OCI-LY7 (cell line): ENCODE results near the gene STRIP1.

DNA sequence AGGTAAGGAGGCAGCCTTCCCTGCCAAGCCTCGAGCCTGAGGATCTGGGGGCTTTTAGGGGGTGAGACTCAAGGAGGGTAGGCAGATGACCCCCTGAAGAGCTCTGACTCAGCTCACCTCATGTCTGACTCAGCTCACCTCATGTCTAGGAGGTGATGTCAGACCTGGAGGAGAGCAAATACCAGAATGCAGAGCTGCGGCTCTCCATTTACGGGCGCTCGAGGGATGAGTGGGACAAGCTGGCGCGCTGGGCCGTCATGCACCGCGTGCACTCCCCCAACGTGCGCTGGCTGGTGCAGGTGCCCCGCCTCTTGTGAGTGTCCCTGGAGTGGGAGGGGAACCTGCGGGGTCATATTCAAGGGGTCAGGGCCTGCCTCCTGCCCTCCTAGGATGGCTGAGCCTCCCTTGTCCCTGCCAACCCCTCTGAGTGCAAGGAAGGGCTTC, 8.9 kb downstream of the AMPD2 start:
- PRO-cap: no peak
- RAMPAGE, long total RNA: no peak

GRCh38 chr1:109791977-109792611, 28.4 kb upstream of the EPS8L3 start:
- PRO-cap: no peak
- RAMPAGE, long total RNA: no peak

DNA sequence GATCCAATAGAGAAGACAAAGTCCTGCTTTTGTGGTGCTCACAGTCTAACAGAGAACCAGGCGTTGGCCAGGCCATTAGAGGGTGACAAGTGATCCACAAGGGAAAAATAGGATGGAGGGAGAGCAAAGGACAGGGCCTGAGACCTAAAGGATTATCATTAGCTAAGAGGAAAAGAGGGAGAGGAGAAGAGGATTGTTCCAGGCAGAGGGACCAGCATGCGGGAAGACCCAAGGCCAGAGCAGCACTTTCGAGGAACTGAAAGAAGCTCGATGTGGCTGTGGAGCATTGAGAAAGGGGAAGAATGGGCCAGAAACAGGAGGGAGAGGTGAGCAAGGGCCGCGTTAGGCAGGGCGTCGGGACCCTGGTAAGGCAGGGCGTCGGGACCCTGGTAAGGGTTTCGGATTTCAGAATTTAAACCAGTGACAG, 22.8 kb upstream of the CSF1 start:
- PRO-cap: no peak
- RAMPAGE, long total RNA: no peak

- PRO-cap: no peak
- RAMPAGE, long total RNA: no peak
Measured at GRCh38 chr1:109901575-109902197, 9.0 kb upstream of the CSF1 start.

DNA sequence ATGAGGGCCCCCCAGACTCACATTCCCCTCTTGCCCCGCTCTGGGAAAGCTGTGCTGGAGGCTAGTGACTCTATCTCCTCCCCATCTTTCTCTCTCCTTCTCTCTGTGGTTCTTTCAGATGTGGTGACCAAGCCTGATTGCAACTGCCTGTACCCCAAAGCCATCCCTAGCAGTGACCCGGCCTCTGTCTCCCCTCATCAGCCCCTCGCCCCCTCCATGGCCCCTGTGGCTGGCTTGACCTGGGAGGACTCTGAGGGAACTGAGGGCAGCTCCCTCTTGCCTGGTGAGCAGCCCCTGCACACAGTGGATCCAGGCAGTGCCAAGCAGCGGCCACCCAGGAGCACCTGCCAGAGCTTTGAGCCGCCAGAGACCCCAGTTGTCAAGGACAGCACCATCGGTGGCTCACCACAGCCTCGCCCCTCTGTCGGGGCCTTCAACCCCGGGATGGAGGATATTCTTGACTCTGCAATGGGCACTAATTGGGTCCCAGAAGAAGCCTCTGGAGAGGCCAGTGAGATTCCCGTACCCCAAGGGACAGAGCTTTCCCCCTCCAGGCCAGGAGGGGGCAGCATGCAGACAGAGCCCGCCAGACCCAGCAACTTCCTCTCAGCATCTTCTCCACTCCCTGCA, 12.5 kb downstream of the CSF1 start:
- PRO-cap: no peak
- RAMPAGE, long total RNA: no peak

DNA sequence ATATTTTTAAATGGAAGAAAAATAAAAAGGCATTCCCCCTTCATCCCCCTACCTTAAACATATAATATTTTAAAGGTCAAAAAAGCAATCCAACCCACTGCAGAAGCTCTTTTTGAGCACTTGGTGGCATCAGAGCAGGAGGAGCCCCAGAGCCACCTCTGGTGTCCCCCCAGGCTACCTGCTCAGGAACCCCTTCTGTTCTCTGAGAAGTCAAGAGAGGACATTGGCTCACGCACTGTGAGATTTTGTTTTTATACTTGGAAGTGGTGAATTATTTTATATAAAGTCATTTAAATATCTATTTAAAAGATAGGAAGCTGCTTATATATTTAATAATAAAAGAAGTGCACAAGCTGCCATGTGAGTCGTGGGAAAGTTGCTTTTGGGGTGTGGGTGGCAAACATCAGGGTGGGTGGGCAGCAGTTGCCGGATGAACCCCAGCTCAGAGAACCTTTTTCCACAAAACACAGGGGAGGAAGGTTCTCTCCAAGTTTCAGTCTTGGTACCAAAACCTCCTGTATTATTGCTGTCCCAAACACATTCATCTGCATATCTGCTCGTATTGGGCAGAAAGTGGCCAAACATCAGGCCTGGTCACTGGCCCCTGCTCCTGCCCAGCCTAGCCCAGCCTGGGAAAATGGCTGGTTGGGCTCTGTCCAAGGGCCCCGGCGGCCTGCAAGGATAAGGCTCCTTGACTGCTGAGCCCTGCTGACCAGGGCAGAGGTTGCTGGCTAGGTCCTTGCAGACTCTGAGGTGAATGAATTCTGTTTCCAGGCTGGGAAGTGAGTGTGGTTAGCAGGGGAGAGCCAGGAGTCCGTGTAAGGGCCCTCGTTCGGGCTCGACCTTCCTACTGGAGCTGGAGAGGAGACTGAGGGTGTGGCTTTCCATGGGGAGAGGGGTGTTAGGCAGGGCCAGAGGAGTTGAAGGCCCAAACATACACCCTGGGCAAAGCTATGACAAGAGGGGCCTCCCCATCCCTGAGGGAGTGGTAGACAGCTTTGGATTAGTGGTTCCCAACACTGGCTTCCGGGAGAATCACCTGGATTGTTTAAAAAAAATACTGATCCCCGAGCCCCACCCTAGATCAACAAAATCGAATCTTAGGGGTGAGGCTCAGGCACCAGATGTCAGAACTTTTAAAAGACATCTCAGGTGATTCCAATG, 20.4 kb downstream of the CSF1 start:
- PRO-cap: no peak
- RAMPAGE, long total RNA: no peak

DNA sequence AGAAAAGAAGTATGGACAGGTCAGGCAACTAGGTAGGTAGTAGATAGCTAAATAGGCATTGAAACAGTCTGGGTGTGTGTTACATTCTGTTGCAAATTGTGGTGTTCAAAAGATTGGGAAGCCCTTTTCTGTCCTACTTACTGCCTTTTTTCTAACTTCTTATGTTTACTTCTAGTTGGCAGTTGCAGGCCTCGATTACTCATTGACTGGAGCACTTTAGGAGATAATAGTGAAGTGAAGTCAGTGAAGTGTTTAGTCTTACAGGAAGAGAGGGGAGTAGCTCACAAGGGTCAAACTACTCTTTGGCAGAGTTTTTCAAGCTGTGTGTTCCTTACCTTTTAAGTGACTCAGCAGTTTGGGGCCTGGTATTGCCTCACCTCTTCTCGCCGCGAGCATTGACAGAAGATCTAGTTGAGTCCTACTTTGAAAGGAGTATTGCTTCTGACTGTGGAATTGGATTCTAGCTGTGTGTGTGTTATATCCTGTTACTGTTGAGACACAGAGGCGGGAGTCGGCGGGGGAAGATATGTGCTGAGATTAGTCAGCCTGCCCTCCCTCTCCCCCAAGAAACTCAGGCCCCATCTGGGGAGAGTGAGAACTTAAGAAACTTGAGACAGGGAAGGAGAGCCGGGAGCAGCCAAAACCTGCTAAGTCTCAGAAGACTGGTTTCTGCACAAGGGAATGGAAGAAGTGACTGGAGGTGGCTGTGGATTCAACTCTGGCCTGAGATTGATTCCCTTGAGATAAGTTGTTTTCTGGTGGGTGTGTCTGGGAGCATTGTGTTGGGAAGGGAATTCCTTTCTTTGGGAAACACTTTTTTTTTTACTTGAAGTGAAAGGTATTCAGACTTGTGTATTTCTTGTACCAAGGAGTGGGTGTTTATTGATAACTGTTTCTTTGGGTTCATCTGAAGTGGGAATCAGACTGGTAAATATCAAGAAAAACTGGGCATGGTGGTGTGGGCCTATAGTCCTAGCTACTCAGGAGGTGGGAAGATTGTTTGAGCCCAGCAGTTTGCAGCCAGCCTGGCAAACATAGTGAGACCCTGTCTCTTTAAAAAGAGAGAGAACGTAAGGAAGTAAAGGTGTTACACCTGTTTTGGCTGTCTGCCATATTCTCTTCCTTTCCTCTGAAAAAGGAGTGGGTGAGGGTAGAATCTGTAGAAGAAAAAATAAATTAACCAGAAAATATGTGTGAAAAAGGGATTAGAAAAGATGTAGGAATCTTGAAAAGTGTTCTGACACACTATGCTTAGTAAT, 19.6 kb downstream of the AHCYL1 start:
- PRO-cap: no peak
- RAMPAGE, long total RNA: no peak

- PRO-cap: no peak
- RAMPAGE, long total RNA: no peak
Measured at GRCh38 chr1:110016132-110016849, 18.1 kb upstream of the STRIP1 start.

DNA sequence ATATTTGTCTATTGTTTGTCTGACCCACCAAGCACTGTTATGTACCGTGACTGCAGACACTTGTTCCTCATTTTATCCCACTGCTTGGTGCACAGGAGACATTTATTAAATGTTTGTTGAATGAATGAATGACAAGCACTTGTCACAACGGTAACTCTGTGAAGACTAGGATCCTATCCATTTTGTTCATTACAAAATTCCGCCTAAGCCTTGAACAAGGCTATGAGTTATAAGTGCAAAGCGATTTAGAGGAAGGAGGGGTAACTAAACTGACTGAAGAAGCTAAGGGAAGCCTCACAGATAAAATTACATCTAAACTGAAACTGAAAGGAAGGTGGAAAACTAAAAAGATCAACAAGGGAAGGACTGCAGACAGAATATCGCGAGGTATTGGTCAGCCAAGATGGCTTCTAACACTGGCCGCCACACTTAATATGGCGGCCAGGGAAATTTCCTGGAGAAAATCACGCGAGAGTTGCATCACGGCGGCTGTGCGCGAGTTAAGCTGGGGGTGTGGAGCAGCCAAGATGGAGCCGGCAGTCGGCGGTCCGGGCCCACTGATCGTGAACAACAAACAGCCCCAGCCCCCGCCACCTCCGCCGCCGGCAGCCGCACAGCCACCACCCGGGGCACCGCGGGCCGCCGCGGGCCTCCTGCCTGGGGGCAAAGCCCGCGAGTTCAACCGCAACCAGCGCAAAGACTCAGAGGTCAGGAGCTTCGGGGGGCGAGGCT, at the start of gene STRIP1:
TSS of gene STRIP1 (plus strand) at position 514 of the 732 bp plus-strand sequence.
- PRO-cap: bidirectional peak, plus-strand start at position 503 of the sequence, minus-strand start at position 319 of the sequence
- RAMPAGE, long total RNA: no peak

GRCh38 chr1:110051006-110051716, 16.7 kb downstream of the STRIP1 start:
- PRO-cap: no peak
- RAMPAGE, long total RNA: no peak

DNA sequence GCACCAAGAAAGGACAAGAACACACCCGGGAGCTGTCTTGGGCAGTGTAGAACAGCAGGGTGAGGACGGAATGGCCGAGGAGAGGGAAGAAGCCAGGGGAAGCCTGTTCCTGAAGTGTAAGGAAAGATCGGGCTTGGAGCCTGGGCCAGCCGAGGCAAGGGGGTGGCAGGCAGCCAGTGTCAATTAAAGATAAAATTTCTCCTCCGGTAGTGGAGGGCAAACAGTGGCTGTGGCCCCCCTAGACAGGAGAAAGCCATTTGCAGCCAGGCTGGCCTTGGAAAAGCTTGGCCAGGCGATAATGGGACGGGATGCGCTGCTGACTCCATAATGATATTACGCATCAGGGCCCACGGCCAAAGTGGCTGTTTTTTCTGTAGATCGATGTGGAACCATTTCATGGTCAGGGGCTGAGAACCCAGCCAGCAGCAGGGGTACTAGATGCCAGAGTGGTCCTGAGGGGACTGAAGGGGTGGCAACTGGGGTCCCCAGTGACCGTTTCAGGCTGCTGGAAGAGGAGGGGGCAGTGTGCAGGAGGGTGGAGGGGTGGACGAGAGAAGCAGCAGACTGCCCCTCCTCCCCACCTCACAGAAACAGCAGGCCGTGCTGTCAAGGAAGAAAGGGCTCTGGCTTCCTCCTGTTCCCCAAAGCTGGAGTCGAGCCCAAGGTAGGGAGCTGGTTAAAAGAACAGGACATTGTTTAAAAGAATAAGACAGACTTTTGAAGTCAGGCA, 25.1 kb downstream of the KCNC4 start:
- PRO-cap: no peak
- RAMPAGE, long total RNA: no peak

DNA sequence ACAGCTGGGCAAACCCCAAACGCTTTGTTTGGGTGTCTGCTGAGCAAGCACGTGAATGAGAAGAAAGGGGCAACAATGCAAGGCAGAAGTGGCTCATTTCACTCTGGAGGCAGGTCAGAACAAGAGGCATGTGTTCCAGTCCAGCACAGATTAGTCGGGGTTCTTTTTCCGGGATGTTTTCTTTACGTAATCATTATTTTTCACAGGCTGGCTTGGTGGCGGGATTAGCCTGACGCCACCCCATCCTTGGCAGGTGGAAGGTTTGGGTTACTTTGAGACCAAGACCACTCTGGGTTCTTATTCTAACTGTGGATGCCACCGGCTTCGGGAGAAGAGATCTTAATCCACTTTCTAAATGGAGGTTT, 33.7 kb downstream of the KCNC4 start:
- PRO-cap: bidirectional peak, plus-strand start at position 97 of the sequence, minus-strand start outside the sequence
- RAMPAGE, long total RNA: no peak

GRCh38 chr1:110383338-110384194, 7.3 kb downstream of the SLC16A4 start:
- PRO-cap: no peak
- RAMPAGE, long total RNA: no peak

GRCh38 chr1:110413684-110414140, 6.2 kb upstream of the LAMTOR5 start:
- PRO-cap: no peak
- RAMPAGE, long total RNA: no peak

DNA sequence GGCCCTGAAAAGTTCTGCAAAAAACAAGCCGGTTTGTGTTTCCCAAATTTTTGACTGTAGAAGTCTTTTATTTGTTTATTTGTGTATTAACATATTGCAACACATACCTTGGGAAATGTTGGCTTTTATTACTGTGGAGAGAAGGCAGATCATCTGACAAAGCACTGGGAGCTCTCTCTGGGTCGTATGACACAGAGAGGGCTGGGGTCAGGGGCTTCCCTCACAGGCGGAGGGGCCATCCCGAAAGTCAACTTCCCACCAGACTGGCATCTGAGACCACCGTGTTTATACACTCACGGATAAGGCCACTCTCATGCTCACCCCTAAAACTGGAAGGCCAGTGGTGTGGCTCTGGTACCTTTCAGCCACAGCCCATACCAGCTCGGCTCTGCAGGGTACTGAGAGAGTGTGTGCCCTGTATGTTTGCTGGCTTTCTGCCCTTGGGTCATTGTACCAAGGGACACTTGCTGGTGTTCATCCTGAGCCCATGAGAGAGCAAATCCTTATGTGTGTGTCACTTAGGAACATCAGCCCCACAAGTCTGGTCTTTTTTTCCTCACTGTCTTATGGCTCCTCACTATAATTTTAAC, 818 bp upstream of the PROK1 start:
- PRO-cap: no peak
- RAMPAGE, long total RNA: no peak

GRCh38 chr1:110534032-110534347, 15.0 kb upstream of the KCNA10 start:
- PRO-cap: no peak
- RAMPAGE, long total RNA: no peak

DNA sequence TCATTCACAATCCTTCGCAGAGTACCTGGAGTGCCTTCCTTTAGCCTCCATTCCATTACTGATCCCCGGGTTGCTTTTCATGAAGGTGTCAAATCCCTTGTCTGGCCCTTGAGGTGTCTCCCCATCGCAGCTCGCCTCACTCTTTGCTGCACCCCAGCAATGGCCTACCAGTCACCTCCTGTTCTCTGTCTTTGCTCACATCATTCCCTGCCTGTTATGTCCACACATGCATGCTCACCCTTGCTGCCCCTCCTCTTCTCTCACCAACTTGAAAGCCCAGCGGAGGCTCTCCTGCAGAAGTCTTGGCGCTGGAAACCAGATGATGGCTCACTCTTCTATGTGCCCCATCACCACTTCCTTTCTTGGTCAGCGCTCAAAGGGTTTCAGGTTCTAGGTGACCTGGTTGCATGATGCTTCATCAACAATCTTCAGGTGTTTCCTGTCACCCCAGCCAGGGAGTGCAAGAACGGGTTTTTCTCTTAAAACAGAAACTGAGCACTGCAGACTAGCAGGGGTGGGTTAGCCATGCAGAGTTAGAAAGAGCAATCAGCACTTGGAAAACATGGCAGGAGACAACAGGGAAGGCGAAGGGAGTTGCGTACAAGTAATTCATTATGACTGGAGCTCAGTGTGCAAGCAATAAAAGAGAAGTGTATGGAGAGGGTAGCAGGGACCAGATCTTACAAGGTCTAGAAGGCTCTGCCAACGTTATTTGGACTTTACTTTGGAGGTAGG, 25.1 kb upstream of the KCNA2 start:
- PRO-cap: bidirectional peak, plus-strand start at position 503 of the sequence, minus-strand start at position 321 of the sequence
- RAMPAGE, long total RNA: no peak

GRCh38 chr1:110643856-110644260, 30.9 kb downstream of the KCNA3 start:
- PRO-cap: no peak
- RAMPAGE, long total RNA: no peak

GRCh38 chr1:110870766-110871499, 2.0 kb upstream of the CD53 start:
- PRO-cap: unidirectional peak, plus-strand start at chr1:110871212
- RAMPAGE, long total RNA: no peak

DNA sequence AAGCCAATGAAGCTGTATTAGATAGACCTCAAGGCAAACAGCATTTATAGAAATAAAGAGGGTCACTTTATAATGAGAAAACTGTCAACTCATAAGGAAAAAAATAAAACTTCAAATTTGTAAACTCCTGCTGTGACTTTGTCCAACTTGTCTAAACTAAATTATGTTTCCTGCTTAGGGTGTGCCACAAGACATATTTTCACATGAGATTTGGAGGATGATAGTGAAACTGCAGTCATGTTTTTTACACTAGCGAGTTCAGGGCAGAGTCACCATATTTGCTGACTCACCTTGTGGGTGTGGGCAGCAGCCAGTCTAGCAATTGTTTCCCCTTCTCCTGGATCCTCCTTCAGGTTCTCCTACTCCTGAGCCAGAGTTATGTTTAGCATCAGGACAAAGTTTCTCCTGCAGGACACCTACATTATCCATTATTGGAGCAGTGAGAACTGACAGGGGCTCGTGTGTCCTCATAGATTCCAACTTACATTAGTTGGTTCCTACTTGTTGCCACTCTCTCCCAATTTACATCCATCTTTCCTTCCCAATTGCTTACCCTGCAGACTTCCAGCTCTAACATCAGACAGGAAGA, 43.9 kb downstream of the CD53 start:
- PRO-cap: no peak
- RAMPAGE, long total RNA: no peak